Aorta (tissue), 1 donor: ENCODE data around the genes AEBP1 and NUDCD3.

DNA sequence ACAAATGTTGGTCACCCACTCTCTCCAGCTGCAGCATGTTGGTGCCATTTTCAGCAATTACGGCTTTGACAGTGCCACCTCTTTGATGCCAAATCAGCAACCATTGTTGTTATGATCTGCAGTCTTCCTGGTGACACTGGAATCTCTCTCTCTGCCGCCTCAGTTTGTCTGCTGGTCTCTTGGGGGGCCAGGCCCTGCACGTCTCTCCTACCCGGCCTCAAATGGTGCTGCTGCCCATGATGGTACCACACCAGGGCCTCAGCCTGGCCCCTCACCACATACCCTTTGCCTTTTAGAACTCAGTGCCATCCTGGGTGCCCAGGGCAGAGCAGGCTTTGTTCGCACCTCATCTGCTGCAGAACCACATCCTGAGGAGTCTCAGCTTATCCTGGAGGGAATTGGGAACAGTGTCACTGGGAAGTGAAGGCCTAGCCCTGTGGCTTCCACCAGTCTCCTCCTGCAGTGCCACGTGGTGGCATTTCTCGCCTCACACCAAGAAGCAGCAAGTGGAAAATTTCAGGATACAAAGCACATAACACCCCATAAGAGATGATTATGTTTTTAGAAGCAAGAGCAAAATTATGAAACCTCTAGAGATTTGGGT, 26.7 kb downstream of the UBE2D4 start:
- PRO-cap, result no peak

GRCh38 chr7:44065726-44066708, 650 bp upstream of the PGAM2 start:
- PRO-cap, result no peak

DNA sequence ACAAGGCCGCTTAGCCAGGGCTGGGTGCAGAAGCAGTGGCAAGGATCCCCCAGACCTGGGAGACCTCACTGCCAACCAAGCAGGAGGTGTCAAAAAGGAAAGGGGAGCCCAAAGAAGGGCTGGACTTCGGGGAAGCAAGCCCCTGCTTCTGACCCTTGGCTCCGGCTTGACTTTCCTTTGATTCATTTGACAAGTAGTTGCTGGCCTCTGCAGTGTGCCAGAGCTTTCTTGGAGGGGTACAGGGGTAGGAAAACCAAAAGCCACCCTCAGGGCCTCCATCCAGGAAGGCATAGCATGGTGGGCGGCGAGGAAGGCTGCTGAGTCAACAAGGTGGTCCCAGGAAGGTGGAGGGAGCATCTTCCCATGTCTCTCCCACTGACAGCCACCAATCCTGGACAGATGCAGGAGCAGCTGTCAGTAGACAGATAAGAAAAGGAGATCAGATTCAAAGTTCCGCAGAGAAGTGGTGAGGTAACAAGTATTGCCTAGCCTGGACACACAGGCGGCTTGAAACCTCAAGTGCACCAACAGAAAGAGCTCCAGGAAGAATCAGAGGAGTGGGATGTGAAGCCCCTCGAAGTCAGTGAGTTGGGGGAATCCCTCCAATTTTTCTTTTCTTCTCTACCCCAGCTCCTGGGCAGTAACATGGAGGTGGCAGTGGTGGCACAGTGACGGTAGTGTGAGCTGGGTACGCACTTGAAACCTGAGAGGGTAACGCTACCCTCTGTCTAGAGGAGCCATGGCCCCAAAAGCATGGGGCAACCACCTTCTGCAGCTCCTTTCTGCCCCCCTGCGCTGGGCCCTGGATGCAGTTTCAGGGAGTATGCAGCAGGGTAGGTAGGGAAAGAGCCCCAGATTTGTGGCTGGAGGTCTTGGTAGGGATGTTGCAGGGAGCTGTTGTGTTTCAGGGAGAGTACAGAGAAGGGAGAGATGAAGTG, 2.3 kb upstream of the PGAM2 start:
- PRO-cap, result no peak

DNA sequence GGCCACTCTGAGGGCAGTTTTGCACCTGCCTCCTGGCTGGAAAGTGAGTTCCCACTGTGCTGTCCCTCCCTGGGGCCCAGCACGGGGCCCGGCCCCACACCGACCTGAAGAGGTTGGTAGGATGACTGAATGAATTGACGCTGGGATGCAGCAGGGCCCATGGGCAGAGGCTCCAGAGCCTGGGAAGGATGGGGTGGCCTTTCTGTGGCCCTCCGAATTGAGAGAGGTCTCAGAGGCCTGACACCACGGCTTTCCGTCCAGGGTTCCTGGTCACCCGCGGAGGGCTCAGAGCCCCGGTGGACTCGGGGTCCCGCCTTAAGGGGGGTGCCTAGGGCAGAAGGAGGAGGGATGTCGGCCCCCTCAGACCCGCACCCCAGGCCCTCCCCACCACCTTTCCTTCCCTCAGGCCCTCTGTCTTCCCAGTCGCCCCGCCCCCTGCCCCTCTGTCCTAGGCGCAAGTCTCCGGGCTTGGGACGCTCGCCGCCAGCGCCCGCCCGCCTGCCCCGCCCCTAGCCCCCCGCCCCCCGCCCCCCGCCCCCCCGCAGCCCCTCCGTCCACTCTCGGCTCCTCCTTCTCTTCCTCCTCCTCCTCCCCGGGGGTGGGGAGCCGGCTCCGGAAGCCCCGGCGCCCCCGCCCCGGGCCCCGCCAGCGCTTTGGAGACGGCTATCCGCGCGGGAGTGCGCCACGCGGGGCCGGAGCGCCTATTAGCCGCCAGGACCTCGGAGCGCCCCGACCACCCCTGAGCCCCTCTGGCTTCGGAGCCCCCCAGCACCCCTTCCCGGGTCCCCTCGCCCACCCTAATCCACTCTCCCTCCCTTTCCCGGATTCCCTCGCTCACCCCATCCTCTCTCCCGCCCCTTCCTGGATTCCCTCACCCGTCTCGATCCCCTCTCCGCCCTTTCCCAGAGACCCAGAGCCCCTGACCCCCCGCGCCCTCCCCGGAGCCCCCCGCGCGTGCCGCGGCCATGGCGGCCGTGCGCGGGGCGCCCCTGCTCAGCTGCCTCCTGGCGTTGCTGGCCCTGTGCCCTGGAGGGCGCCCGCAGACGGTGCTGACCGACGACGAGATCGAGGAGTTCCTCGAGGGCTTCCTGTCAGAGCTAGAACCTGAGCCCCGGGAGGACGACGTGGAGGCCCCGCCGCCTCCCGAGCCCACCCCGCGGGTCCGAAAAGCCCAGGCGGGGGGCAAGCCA, at the start of gene AEBP1:
Gene AEBP1, plus strand, starts transcription at position 645 of the 1,190 bp plus-strand sequence.
- PRO-cap, result bidirectional peak, plus-strand start at position 656 of the sequence, minus-strand start at position 395 of the sequence

- PRO-cap, result no peak
These were observed 6.3 kb upstream of the MYL7 start for GRCh38 chr7:44147374-44147849.

DNA sequence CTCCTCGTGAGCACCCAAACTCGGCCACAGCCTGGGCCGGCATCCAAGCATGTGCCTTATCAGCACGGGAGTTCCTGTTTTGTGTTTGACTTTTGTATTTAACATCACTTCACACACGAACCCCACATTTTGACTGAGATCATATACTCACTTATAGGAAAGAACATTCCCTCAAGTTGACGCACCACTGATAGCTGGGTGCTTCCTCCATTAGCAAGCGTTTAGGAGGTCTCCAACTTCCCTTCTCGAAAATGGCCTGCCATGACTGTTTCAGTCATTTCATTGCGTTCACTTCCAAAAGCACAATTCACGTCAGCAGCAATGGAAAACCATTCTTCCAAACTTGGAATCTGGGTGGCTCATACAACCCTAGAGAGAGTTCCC, 33.9 kb downstream of the CAMK2B start:
- PRO-cap, result no peak

GRCh38 chr7:44467703-44468091, 22.8 kb downstream of the NUDCD3 start:
- PRO-cap, result no peak

- PRO-cap, result no peak
These were observed 5.8 kb downstream of the NUDCD3 start for GRCh38 chr7:44484581-44485159.

DNA sequence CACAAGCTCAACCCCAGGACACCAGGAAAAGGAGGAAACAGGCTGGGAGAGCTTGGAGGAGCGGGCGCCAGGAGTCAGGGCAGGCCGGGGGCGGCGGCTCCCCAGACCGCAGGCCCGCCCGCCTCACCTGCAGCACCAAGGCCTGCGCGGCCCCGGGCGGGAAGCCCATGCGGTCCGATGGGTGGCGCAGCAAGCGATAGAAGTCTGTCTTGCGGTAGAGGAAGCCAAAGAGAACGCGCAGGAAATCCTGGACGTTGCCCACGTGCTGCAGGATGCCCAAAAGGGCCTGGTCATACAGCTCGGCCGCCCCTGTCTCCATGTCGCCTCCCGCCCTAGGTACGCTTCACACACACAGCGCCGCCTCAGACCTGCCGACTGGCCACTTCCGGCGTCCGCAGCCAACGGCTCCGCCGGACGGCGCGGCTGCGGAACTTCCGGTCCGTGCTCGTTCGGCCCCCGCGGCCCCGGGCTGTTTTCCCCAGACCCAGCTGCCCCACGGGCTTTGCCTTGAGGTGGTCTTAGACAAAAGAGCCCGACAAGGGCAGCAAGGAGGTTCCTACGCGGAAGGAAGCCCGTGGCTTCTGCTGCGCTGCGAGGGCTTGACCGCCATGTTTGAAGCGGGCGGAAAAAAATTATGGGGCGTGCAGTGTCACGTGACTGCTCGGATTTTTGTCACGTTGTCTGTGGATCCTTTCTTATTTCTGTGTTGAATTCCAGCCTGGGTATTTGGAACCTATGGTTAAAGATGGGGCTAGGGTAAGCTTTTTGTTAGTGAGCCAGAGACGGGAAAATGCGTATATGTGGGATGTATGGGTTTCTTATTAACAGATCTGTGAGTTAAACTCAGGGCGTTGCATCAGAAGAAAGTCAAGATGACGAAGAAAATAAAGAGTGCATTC, at the start of gene NUDCD3:
Gene NUDCD3, minus strand, starts transcription at position 377 of the 899 bp plus-strand sequence.
- PRO-cap, result bidirectional peak, plus-strand start at position 305 of the sequence, minus-strand start at position 377 of the sequence

- PRO-cap, result no peak
These were observed 33.3 kb downstream of the OGDH start for GRCh38 chr7:44639589-44640312.

DNA sequence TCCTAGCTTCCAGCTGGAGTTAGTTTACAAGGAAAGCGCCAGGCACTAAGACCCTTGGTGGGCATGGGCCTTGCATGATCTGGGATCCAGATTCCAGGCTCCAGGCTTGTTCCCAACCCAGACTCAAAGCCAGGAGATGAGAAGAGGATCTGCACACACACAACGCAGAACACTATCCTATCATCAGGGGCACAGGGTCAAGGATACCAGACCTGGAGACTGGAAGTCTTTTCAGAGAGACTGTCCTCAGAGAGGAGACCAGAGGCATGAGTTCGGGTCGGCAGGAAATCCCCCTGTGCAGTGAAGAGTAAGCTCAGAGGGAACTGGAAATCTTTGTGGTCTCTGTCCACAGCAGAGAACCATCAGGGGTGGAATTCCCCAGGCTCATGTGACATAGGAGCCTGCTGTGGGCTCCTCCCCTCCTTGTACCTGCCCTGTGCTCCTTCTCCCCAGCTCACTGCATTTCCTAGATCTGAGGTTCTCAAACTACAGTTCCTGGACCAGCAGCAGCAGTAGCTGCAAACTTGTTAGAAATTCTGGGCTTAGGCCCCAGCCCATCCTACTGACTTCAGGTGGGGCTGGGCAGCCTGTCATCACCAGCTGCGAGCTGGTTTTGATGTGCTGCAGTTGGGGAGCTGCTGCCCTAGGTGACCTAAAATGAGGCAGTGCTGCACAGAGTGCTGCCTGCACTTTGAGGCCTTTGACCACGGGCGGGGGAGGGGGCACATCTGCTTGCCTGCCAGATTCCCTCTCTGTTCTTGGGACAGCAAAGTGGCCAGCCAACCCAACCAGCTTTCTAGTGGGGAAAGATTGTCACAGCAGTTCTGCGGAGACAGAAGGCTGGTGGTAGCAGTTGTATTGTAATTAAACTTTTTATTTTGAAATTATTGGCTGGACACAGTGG, 2.4 kb downstream of the ZMIZ2 start:
- PRO-cap, result no peak

- PRO-cap, result no peak
These were observed 1.1 kb upstream of the H2AZ2 start for GRCh38 chr7:44848938-44849515.

GRCh38 chr7:44953227-44953609, 25.6 kb downstream of the MYO1G start:
- PRO-cap, result no peak

GRCh38 chr7:44967872-44968417, 10.9 kb downstream of the MYO1G start:
- PRO-cap, result no peak

DNA sequence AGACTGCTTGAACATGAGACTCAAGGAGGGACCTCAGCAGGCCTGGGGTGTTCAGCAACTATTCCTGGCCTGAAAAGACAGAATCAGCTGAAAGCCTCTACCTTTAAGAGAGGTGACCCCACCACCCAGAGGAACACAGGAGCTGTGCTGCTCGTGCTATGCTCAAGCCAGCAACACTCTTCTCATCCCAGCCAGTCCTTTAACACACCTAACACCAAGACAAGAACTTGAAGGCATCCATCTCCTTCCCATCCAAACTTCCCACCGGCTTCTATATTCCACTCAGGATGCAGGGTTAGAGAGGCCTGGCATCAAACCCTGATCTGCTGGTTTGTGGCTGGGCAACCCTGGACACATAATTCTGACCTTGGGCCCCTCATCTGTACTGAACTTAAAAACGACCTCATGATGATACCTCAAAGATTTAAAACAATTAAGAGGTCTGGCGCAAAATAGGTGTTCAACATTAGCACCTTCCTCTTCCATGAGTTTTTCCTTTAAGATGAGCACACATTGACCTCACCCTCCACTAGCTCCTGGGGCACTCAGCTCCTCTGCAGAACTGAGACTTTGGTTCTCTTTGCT, 5.6 kb upstream of the MYO1G start:
- PRO-cap, result no peak

DNA sequence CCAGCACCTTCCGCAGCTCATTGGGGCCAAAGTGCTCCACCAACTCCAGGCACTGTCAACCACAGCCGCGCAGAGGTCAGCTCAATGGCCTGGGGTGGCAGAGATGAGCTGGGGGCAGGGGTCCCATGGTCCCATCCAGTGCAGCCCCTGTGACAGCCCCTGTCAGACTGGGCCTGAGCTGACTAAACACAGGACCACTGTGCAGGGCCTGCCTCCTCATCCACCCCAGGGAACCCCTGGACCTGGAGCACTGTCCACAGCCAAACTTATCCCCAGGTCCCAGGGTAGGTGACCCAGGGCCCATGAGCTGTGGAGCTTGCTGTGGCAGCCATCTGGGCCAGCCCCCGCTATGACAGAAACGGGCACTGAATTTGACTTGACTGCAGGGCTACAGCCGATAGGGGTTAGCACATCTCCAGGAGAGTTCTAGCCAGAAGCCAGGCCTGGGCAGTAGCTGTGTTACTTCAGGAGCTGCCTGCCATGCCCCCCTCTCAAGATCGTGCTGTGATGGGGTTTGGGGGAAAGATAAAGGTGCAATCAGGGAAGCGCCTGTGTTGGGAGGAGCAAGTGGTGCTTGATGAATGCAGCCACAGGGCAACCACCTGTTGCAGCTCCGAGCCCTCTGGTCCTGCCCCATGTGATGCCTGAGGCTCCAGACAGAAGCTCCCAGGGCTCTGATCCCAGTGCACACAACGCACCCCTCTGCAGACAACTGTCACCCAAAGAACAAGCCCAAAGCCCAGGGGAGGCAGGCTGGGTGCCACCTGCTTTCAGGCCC, 6.7 kb downstream of the TBRG4 start:
- PRO-cap, result no peak

- PRO-cap, result no peak
These were observed 53.5 kb downstream of the RAMP3 start for GRCh38 chr7:45211127-45211424.

DNA sequence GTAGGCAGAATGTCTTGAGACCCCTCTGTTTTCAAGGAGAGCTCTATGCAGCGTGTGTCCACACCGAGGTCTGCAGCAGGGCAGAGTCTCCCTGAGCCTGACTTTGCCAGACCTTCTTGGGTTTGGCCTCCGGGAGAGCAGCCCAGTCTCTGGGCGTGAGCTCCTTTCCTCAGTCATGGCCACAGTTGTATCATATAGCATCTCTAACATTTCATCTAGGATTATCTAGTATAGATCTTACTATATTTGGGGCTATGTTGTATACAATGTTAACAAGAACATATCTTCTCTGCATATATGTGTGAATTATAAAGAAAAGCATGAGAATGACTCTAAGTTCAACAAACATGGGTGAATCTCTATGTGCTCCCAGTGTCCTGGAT, 8.6 kb downstream of the IGFBP3 start:
- PRO-cap, result no peak

- PRO-cap, result no peak
These were observed 94.3 kb upstream of the IGFBP3 start for GRCh38 chr7:46015249-46015934.

DNA sequence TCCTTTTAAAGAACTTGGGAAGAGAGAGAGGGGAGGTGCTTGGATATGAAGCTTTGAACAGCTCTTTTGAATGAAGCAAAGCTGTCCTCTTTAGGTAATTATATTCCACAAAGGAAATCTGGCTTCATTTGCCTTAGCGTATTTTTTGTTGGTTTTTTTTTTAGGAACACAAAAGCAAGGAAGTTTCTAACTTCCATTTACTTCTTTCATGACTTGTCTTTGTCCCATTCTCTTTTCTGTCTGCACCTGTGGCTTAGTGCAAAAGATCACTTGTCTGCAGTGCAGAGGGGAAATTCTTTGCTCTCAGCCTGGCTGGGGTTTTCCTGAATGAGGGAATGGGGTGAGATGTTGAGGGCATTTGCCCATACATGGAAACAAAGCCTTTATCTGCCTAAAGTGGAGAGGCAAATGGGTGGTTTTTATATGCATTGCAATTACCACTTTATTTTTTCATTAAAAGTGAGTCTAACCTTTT, 361.0 kb upstream of the IGFBP3 start:
- PRO-cap, result no peak